ENCODE data around the genes CCNYL1 and KANSL1L.

DNA sequence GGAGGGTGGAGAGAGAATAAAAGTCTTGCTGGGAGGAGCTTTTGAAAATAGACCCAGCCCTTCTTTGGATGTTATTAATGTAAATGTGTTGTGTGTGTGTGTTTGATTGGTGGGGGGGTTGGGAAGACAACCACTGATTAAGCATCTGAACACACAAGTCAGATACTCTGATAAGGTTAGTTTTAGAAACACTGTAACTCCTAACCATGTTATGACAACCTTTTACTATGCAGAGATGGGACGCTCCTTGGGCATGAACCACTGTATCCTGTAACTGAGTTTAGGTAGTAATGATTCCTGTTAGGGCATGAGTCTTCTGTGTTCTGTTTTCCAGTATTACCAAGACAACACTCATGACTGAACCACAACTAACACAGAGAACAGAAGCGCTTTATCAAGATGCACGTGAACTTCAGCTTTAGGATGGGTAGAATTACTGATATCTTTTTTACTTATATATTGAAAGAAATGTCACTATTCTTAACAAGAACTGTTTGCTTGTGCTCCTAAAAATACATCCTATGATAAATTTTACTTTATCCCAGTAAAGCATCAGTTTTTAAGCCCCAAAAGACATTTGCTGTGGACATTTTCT, 14.1 kb upstream of the CREB1 start:
- PRO-cap, result no peak

DNA sequence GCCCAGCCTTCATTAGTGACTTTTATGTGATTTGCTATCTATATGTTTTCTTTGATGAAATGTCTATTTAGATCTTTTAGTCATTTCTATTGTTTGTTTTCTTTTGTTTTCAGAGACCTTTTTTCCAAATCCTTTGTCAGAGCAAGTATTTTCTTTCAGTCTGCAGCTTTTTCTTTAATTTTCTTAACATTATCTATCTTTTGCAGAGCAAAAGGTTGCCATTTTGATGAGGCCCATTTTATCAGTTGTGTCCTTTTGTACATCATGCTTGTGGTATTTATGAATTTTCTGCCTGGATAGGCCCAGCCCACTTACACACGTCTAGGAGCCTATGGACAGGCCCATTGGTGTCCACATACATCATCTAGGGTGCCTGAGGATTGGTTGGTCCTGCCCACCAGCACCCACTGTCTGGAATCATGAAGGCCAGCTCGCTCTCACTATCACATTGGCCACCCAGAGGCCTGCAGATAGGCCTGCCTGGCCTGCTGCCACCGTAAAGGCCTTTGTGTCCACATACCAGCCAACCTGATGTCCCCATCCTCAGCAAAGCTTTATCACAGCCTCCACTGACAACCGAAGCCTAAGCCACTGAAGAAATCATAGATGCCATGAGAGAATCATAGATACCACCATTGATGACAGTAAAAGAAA, 40.4 kb downstream of the METTL21A start:
- PRO-cap, result no peak

DNA sequence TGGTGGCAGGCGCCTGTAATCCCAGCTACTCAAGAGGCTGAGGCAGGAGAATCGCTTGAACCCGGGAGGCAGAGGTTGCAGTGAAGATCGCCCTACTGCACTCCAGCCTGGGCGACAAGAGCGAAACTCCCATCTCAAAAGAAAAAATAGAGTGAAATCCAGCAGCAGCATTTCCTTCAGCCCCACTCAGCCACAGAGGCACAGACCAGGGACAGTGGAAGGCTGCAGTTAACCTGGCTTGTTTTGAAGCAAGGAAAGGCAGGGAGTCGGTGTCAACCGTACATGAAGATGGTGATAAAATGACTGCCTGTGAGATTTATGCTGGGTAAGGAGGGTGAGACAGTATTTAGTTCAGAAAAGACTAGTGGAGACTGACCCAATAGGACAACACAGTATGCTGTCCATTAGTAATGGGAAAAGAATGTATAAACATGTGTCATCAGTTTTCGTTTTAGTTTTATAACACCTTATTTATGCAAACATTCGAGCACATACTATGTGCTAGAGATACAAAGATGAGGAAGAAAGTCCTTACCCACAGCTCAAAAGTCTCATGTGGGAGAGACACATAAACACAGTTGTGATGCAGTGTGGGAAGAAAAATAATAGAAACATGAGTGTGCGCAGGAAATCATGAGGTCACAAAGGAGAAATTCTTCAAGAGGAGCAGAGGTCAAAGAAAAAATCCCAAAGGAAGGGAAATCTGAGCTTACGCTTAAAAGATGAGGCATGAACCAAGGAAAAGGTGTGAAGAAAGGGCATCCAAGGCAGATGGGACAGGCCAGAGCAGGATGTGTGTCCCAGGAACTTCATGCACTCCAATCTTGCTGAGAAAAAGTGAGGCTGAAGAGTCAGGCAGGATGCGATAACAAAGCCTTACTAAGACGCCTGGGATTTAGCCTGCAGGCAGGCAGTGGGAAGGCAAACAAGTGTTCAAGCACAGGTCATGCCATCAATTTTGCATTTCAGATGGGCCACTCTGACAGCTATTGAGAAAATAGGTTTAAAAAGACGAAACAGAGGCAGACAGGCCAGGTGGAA, 8.2 kb downstream of the METTL21A start:
- PRO-cap, result no peak

- PRO-cap, result bidirectional peak, plus-strand start at chr2:207711515, minus-strand start at chr2:207711339; bidirectional peak, plus-strand start at chr2:207711640, minus-strand start at chr2:207711584
Measured at GRCh38 chr2:207711424-207712708, at the start of gene CCNYL1. Gene CCNYL1, plus strand, starts transcription at chr2:207711640.

- PRO-cap, result no peak
Measured at GRCh38 chr2:207760996-207761713, 8.6 kb downstream of the FZD5 start.

DNA sequence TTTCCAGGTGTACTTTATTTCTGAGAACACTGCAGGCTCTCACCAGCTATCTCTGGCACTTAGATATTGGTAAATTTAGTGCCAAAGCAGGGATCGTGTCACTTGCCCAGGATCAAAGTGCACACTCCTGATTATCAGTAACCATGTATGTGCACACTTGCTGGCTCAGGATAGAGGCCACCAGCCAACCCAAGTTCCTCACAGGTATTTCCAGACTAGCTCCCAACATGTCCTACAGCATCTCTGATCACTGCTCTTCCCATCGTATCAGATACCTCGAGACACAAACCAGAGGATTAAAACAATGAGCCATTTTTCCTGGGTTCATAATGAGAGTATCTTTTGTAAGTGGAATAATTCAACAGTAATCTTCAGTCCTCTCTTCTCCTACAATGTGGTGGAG, 5.8 kb upstream of the FZD5 start:
- PRO-cap, result no peak

GRCh38 chr2:207792092-207792809, 22.5 kb upstream of the FZD5 start:
- PRO-cap, result no peak

DNA sequence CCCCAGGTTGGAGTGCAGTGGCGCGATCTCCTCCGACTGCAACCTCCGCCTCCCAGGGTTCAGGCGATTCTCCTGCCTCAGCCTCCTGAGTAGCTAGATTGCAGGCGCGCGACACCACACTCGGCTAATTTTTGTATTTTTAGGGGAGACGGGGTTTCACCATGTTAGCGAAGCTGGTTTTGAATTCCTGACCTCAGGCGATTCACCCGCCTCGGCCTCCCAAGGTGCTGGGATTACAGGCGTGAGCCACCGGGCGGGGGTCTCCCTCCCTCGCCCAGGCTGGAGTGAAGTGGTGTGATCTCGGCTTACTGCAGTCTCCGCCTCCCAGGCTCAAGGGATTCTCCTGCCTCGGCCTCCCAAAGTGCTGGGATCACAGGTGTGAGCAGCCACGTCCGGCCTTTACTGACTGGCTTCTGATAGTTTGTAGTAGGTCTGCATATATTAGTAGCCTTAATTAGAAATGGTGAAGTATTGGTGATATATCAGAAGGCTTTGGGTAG, 1.5 kb downstream of the PIKFYVE start:
- PRO-cap, result no peak

- PRO-cap, result no peak
Measured at GRCh38 chr2:208305717-208306491, 39.8 kb downstream of the PIKFYVE start.

GRCh38 chr2:208571692-208572156, 165.1 kb downstream of the PTH2R start:
- PRO-cap, result no peak

GRCh38 chr2:209495677-209496462, 72.0 kb downstream of the MAP2 start:
- PRO-cap, result no peak

- PRO-cap, result no peak
Measured at GRCh38 chr2:209730230-209730688, 41.4 kb upstream of the UNC80 start.

- PRO-cap, result no peak
Measured at GRCh38 chr2:209872689-209873190, 101.1 kb downstream of the UNC80 start.

- PRO-cap, result no peak
Measured at GRCh38 chr2:209928728-209929027, 73.8 kb upstream of the RPE start.

GRCh38 chr2:210055216-210055691, 52.8 kb downstream of the RPE start:
- PRO-cap, result no peak

DNA sequence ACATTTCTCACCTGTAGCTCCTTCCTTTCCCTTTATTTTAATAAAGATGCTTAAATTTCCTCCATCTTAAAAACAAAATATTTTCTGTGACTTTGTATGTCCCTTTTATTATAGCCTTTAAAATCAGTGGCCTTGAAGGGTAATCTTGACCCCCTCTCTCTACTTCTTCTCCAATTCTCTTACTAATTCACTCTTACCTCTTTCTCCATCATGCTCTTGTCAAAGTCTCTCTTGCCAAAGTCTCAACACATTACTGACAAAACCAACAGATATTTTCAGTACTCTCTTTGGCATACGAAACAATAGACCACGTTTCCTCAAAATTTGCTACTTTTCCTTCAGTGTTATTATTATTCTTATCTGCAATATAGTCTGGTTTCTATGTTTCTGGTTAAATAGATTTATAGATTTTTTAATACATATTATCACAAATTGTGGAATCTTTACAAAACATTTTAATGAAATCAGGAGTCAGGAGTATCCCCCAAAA, 76.0 kb downstream of the KANSL1L start:
- PRO-cap, result no peak

DNA sequence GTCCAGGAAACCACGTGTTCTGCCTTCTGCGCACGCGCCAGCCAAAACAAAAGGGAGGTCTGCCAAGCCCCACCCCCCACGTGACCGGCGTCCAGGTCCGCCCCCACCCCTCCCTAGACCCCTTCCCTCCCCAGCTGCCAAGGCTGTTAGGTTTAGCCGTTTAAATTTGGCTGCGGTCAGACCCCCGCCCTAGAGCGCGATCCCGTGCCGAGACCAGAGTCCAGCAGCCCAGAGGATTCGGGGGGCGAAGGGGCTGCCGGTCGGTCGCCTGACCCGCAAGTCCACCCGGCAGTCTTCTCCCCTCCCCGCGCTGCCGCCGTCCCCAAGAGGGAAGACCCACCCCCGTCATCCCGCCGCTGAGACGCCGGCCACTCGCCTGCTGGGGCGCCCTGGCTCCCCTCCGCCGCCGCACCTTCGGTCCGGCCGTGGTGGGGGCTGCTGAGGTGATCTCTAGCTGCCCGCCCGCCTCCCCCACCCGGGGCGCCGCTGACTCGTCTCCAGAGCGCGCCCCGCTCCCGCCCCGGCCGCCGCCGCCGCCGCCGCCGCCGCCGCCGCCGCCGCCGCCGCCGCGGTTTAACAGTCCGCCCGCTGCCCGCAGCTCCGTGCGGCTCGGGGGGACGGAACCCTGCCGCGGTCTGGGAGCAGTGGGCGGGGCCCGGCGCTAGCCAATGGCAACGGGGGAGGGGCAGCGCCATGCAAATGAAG, at the start of gene KANSL1L:
KANSL1L (minus strand) TSS at position 637 of the 705 bp plus-strand sequence.
- PRO-cap, result bidirectional peak, plus-strand start at position 192 of the sequence, minus-strand start outside the sequence; bidirectional peak, plus-strand start outside the sequence, minus-strand start at position 637 of the sequence

- PRO-cap, result no peak
Measured at GRCh38 chr2:210585758-210586979, 29.8 kb downstream of the CPS1 start.

- PRO-cap, result no peak
Measured at GRCh38 chr2:211454654-211455010, 898.2 kb downstream of the CPS1 start.

DNA sequence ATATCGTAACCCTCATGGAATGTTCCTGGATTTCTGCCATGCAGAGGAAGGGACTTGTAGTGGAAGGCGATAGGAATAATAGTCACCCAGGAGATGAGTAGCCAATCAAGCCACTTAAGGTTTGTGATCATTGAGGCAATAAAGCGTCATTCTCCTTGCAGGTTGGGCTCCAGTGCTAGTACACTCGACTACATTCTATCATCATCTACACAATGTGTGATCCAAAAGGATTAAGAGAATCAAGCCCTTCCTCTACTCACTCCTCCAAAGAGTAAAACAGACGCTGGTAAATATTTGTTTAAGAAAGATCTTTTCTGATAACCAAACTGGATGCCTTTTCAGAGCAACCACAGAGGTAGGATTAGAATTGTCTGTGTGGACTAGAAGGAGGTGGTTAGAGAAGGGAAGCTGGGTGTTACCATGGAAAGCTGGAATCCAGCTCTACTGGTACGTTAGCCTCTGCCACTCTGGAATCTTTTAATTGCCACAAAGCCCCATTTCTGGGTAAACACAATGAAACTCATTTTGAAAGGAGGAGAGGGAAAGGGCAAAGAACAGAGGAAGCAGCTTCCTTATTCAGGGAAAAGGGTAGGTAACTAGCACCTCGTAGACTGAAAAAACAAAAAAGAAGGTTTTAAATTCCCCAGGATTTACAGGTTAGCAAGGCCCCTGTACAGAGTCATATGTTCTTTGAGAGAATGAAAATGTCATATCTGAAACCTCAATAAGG, 245.6 kb downstream of the IKZF2 start:
- PRO-cap, result no peak